Non-pigmented ciliary epithelial cell (primary cell): ENCODE measurements around the genes FAM47A, TMEM47, FAM47C and ATP6AP2.

DNA sequence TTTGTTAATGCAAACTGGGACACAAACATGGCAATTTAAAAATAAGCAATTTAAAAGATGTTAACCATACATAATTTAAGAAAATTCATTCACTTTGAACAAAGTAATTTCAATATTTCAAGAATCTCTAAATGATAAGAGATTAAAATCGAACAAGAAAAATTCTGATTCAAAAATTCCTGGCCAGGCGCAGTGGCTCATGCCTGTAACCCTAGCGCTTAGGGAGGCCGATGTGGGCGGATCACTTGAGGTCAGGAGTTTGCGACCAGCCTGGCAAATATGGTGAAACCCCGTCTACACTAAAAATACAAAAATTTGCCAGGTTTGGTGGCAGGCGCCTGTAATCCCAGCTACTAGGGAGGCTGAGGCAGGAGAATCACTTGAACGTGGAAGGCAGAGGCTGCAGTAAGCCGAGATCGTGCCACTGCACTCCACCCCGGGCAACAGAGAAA lies 860.5 kb upstream of the FTHL17 start:
- RRBS, result no CpG with 5 or more reads among the region's 12 CpGs

DNA sequence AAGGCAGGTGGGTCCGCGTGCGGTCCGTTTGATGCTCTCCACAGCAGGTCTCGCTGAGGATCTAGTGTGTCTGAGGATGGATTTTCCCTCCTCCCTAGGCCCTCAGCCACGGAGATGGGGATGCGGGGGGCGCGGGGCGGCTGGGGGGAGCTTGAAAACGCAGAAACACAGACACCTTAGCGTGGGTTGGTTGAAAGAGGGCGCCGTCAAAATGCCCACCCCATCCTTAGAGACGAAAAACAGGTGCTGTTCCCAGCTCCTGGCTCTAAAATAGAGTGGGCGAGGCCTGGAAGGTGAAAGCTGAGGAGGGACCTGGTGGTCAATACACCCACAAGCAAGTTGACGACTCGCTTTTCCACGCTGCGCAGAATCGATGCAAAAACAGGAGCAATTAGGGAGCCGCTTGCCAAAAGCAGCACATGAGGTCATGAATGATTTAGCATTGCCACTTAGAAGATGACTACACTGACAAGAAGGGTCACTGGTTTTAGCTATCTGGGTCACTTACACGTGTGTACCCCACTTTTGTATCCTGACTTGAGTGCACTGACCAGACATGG lies 405.4 kb downstream of the FAM47A start:
- RRBS, result no CpG with 5 or more reads among the region's 23 CpGs

DNA sequence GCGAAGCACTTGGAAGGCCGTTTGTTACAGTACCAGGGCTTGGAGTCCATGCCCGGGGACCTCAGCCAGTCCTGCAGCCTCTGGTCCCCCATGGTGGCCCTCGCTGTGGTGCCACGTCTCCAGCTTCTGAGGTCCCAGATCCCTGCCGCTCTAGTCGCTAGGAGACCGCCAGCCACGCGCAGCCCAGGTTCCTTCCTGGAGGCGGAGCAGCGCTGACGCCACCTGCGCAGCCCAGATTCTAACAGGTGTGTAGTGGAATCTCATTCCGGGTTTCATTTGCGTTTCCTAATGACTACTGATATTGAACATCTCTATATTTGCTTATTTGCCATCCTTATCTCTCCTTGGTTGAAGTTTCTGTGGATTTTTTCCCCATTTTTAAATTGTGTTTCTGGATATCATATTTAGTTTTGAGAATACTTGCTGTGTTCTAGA lies at the start of gene FAM47A:
TSS of gene FAM47A (minus strand) at position 128 of the 435 bp plus-strand sequence.
- RRBS, result no CpG with 5 or more reads among the region's 16 CpGs

DNA sequence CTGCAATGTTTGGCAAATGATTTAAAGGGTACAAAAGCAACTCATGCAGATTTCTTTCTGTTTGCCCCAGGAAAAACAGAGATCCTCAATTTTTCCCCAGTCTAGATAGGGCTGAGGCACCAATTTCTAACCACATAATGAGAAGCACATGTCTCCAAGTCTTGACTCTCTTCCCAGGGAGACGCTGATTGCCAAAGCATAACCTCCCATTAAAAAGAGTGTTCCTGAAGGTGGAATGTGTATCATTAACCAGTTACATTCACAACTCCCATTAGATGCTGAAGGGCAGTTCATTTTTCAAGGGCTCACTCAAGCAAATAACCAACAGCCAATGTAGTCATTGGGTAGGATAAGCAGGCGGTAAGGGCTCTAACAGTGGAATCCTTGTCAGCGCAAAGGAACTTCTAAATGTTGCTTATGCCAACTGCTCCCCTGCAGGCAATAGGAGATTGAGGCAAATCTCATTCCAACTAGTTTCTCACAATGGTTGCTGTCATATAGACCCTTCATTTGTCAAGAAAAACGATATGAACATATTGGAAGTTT lies 27.5 kb downstream of the TMEM47 start:
- RRBS, result no CpG with 5 or more reads among the region's 4 CpGs

- RRBS, result no CpG with 5 or more reads among the region's 8 CpGs
Observed at GRCh38 chrX:34654939-34655477, 2.1 kb downstream of the TMEM47 start.

DNA sequence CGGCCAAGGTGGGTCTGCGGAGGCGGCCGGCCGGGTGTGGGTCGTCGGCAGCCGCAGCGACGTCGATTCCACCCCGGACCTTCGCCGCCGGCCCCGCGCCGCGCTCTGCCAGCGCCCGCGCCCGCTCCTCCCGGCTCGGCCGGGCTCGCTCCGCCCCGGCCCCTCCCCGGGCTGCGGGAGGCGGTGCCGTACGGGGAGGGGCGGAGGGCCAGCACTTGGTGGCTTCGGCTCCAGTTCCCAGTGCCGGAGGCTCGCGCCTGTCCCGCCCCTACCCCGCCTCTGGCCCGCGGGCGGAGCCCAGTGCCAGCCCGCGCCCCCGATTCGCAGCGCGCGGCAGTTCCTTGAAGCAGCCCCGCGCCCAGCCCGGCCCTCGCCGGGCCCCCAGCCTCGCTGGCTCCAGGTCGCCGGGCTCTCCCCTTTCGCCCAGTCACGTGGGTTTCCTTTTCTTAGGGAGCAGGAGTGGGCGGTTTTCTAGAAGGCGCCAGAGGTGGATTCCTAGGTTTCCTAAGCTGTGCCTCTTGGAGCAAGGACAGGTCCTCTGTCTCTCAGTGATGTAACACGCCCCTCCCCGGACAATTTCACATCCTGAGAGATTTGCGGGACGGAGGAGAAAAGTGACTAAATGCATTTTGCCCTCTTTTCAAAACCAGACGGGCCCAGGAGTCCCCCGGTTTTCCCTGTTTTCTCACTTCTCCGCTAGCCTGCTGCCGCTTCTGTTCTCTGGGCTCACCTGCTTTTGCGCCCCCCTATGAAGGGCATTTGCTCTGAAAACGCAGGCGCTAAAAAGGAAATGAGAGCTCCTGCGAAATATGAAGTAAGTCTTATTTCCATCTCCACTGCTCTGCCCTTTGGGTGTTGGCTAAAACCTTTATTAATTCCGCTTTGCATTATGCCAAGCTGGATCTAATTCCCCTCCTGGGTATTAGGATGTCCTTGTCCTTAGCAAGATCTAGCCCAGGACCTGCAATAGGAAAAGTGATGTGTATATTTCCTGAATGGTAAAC lies at the start of gene TMEM47:
TSS of gene TMEM47 (minus strand) at position 107 of the 1,004 bp plus-strand sequence.
- RRBS, result 1% methylated on average over 30 of the region's 76 CpGs

DNA sequence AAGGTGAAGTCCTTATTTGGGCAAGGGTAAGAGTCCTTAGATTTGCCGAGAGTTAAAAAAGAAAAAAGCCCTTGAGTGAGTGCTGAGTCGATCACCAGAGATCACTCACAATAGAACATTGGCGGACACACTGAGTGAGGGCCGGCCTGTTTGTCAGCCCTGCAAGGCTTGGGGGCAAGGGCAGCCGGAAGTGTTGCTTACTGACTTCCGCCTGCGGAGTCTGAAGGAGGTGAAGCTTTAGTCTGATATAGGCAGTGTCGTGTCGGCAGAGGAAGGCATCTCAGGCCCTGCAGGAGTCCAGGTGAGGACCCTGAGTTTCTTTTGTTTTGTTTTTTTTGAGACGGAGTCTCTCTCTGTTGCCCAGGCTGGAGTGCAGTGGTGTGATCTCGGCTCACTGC lies 409 bp downstream of the MAGEB16 start:
- RRBS, result no CpG with 5 or more reads among the region's 11 CpGs

GRCh38 chrX:37008285-37008519 lies at the start of gene FAM47C:
Gene FAM47C, plus strand, starts transcription at chrX:37008366.
- RRBS, result no CpG with 5 or more reads among the region's 18 CpGs

- RRBS, result no CpG with 5 or more reads among the region's 4 CpGs
Observed at GRCh38 chrX:39470897-39471222, 626.9 kb downstream of the BCOR start.

DNA sequence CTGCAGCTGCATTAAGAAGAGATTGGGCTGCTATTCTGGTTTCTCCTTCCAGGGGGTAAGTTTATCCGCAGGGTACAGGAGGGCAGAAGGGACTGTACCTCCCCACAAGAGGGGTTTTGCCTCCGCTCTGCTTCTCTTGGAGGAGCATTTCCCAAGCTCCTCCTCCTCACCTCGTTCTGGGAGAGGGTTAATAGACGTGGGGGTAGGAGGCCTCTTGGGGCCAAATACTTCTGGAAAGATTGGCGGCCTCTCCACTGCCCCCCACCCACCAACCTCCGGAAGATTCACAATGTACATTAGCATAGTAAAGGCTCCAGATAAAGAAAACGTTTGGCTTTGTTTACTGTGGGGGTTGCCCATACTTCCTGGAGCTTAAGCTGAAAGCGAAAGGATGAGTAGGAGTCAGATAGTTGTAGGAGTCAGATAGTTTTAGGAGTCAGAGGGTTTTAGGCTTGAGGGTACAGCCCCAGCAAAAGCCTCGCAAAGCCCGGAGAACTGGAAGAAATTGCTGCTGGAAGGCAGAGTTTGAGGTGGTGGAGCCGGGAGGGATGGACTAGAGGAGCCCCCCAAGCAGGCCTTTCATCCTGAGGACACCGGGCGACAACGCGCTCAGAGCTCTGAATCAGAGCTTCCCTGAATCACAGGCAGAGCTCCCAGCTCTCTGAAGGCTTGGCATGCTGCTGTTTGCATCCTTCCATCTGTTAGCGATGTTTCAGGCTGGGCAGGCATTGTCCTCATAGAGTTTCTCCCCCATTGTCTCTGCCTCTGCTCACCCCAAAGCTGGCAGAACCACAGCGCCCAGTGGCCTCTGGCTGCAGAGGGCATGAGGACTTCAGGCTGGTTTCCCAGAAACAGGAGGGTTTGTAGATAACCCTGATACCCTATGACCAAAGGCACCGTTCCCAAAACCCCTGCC lies 280.8 kb downstream of the BCOR start:
- RRBS, result 28% methylated on average over 2 of the region's 18 CpGs

GRCh38 chrX:40061944-40063243 lies 35.4 kb downstream of the BCOR start:
- RRBS, result no CpG with 5 or more reads among the region's 52 CpGs

GRCh38 chrX:40092496-40093358 lies 5.0 kb downstream of the BCOR start:
- RRBS, result no CpG with 5 or more reads among the region's 13 CpGs

GRCh38 chrX:40096962-40097136 lies 909 bp downstream of the BCOR start:
- RRBS, result 3% methylated on average over 1 of the region's 14 CpGs

- RRBS, result 36% methylated on average over 4 of the region's 25 CpGs
Observed at GRCh38 chrX:40100751-40101607, 3.2 kb upstream of the BCOR start.

DNA sequence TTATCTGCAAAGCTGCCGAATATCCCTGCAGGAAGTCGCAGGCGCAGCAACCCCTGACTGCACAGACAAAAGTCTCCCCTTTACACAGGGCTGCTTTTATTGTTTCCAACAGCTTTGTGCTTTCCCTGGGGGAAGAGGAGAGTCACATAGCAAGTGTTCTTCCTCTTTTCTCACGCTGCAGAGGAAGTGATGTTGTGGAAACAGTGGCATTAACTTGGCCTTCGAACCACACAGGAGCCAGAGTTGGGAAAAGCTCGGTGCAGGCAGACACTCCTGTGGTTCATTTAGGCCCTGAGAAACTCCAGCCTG lies 81.5 kb upstream of the BCOR start:
- RRBS, result no CpG with 5 or more reads among the region's 6 CpGs

GRCh38 chrX:40262717-40263693 lies 165.2 kb upstream of the BCOR start:
- RRBS, result no CpG with 5 or more reads among the region's 11 CpGs

GRCh38 chrX:40267456-40267890 lies 169.7 kb upstream of the BCOR start:
- RRBS, result no CpG with 5 or more reads among the region's 18 CpGs

DNA sequence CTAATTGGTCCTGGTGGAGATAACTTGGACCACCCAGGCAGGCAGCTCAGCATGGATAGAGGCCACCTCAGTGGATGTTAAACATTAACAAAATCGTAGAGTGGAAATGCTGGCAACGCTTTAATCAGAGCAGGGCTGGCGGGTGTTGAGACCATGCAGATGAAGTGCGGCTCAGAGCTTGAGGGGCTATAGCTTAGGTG lies 178.0 kb upstream of the ATP6AP2 start:
- RRBS, result no CpG with 5 or more reads among the region's 4 CpGs

GRCh38 chrX:40580837-40581900 lies at the start of gene ATP6AP2:
Gene ATP6AP2, plus strand, starts transcription at chrX:40580970.
- RRBS, result under 1% methylated on average over 21 of the region's 80 CpGs